B cell (primary cell): ENCODE results near the gene ALOX12.

DNA sequence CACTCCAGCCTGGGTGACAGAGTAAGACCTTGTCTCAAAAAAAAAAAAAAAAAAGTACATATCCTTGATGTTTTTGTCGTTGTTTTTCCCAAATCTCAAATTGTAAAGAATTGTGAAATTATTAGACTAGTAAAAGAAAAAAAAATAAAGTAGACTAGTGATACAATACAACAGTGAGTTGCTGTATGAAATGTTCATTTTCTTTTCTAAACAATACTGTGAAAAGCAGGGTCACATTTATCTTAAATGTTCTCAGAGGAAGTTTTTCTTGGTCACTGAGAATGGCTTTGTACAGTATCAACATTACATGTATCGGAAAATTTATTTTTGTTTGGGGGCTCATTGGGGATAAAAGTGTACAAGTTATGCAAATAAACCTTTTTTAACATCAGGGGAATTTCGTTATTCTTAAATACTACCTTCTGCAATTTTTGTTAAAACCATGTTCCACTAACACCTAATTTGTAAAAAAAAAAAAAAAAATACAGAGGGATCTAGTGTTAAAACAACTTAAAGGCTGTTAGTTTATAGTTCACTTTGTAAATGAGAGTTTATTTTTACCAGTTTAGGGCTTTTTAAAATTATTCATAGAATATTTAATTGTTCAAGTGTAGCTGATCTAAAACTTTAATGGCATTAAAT lies 8.7 kb upstream of the ZNF594 start:
- PRO-cap: unidirectional peak, minus-strand start at position 277 of the sequence
- CAGE, long polyA plus RNA: no peak

DNA sequence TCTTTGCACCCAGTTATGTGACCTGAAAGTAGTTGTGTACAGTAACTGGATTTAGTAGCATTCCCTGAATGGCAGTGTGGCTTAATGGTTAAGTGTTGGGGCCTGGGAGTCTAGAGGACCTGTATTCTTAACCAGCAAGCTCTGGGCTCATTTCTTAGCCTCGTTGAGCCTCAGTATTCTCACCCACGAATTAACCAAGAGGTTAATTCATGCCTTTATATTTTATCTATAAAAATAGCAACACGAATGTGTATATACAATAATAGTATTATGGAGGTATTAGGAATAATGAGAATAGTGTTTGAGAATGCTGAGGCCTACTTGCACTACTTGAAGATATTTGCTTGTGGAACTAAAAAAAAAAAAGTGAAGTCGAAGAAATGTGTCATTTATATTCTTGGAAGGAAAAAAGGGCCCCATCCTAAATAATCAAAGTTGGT lies 888 bp downstream of the RABEP1 start:
- PRO-cap: no peak
- CAGE, long polyA plus RNA: no peak

- PRO-cap: no peak
- CAGE, long polyA plus RNA: no peak
Measured at GRCh38 chr17:5379694-5380604, 39.5 kb downstream of the NUP88 start.

GRCh38 chr17:5433660-5434029 lies 5.3 kb downstream of the C1QBP start:
- PRO-cap: no peak
- CAGE, long polyA plus RNA: no peak

DNA sequence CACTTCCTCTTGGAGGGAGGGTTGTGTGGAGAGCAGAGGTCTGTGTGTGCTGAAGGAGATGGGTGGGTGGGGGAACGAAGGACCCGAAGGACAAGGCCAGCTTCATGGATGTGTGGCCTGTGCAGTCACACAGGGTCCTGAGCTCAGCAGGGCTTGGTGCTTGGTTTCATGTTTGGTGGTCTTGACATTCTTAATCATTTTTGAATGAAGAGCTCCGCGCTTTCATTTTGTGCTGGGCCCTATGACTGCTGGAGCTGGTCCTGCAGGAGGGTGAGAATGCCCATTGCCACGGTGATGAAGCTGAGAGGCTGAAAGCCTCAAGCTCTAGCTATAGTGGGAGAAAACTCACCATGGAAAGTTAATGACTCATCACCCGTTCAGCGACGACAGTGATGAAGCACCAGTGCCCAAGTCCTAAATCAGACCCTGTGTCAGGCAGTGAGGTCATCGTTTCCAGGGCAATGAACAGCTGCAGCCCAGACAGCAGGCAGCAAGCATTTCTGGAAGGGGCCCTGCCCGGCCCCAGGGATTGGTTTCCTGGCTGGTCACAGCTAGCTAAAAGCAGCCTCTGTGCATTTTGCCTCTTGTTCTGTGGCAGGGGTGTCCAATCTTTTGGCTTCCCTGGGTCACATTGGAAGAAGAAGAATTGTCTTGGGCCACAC lies 25.9 kb upstream of the ENSG00000286190 start:
- PRO-cap: no peak
- CAGE, long polyA plus RNA: no peak

DNA sequence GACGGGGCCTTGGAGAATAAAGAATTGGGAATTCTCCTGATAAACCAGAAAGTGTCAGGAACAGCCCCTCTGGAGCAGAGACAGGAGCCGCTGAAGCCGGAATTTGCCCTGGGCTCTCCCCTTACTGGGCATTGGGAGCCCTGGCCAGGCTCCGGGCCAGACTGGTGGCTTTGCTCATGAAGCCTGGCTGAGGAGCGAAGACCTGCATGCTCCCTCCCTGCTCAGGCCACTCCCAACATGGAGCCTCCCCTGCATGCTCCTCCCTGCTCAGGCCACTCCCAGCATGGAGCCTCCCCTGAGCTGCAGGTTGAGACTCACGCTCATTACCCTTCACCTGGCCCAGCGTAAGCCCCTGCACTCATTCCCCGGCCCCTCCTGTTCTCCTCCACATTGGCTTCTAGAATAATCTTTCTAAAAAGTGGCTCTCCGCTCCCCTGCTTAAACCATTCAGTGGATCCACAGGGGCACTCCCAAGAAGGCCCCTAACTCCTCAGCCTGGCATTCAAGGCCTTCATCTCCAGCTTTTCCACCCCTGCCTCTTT lies 46.9 kb downstream of the PITPNM3 start:
- PRO-cap: no peak
- CAGE, long polyA plus RNA: no peak

GRCh38 chr17:6591494-6592071 lies 35.2 kb upstream of the PITPNM3 start:
- PRO-cap: no peak
- CAGE, long polyA plus RNA: no peak

GRCh38 chr17:6642813-6643338 lies 2.0 kb downstream of the TXNDC17 start:
- PRO-cap: no peak
- CAGE, long polyA plus RNA: no peak

DNA sequence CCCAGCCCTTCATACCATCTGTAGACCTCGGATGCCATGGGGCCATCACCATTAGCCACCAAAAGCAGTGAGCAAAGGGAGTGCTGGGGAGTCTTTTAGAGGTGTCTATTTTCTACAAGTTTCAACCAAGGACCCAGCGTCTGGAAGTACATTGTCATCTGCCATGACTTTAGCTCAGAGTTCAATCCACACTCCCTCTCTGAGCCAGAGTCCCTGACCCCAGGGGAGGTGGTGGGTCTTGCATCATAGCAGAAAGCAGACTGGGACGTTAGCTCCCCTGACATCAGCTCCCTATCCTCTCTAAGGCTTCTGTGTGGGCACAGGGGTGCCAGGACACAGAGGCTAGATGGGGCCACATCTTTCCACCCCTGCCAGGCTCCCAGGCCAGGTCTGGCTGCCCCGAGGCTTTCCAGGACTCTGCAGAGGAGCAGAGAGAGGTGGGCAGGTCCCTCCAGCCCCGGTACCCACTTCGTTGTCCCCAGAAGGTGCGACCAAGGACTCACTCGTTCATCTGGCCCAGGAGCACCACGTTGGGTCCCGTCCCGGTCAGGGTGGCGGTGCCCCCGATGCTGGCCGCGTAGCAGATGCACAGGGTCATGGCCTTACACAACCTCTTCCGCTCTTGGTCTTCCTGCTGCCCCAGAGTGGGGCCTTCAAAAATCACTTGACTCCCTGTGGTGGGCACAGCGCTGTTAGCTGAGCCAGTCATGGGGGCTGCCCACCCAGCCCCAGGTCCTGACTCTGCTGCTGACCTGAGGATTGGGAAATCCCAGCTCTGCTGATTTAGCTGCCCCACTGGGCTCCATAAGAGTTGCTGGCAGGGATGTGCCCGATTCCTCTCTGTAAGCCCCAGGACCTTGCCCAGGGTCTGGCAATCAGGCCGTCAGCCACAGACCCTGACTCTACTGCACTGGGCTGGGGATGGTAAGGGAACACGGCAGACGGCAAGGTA lies 10.4 kb downstream of the SLC13A5 start:
- PRO-cap: no peak
- CAGE, long polyA plus RNA: no peak

- PRO-cap: no peak
- CAGE, long polyA plus RNA: no peak
Measured at GRCh38 chr17:6710348-6710835, 2.8 kb downstream of the SLC13A5 start.

DNA sequence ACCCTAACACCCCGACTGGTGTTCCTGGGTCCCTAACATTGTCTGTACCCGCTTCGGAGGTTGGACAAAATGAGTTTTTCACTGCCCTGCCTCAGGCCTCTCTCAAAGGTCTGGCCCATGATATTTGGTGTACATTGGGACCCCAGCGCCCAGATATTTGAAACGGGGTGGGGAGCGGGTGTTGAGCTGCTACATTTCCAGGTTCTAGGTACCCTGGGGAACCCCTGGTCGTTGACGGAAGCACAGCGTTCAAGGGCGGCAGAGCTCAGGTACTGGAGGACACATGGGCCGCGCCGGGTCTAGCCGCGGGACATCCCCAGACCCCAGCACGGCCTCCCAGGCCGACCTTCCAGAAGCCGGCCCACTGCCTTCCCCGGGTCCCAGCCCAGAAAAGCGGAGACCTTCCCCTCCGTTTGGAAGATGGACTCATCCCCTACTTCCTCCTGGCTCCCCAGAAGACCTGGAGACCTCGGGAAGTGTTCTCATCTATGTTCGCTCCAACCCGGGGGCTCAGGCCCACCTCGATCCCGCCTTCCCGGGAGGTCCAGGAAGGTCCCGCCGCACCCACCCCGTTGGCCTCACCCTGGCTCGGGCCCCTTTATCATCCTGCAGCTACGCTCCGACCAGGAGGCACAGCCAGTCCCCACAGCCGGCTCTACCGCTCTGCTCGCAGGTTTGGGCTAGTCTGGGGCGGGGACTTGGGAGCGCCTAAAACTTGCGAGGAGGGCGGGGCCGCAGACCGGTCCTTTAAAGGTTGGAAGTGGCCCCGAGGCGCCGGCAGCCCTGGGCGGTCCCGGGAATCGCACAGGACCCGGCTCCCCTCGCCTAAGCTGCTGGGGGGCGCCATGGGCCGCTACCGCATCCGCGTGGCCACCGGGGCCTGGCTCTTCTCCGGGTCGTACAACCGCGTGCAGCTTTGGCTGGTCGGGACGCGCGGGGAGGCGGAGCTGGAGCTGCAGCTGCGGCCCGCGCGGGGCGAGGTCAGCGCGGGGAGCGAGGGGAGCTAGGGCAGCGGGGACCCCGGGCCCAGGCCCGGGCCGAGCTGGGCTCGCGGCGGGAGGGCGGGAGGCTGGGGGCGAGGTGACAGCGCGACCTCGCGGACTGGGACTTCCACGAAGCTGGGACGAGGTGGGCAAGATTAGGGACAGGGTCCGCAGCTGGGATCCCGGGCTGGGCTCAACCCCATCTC lies at the start of gene ALOX12:
TSS of gene ALOX12 (plus strand) at position 777 of the 1,189 bp plus-strand sequence.
- PRO-cap: no peak
- CAGE, long polyA plus RNA: no peak

DNA sequence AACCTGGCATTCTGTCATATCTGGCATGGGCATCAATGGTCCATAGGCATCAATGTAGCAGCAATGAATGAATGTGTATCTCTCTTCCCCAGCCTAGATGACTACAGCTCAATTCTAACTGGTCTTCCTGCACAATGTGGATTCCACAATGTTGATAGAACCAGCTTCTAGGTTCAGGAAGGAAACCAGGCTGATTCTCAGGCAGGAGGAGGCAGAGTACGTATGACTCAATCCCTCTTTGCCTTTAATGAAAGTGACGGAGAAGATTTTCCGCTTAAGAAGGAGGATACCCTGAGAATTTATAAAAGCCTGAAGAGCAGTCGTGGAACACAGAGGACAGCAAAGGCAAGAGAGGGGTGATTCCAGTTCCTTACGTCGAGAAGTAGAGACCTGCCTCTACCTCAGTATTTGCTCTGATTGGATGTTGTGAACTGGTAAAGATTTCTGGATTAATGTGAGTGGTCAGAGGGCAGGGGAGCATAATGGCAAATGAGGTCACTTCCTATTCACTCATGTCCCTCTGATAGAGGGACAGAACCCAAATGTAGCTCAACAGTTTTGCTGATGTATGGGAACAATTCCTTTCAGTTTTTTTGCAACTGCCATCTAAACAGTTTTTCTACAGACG lies 15.0 kb upstream of the SLC16A11 start:
- PRO-cap: no peak
- CAGE, long polyA plus RNA: no peak

DNA sequence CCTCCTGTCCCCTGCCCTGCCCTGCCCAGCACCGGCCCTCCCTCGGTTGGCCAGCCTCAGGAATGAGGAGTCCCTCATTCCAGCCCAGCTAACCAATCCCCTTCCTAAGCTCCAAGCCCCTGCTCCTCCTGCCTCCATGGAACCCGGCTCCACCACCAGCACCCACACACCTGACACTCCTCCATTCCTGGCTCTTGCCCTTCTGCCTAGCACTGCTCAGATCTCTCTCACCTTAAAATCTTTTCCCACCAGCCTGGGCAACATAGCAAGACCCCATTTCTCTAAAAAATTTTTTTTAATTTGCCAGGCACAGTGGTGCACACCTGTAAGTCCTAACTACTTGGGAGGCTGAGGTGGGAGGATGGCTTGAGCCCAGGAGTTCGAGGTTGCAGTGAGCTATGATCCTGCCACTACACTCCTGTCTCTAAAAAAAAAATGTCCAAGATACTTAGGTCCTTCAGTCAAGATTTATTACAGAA lies 1.9 kb downstream of the ASGR2 start:
- PRO-cap: no peak
- CAGE, long polyA plus RNA: no peak

DNA sequence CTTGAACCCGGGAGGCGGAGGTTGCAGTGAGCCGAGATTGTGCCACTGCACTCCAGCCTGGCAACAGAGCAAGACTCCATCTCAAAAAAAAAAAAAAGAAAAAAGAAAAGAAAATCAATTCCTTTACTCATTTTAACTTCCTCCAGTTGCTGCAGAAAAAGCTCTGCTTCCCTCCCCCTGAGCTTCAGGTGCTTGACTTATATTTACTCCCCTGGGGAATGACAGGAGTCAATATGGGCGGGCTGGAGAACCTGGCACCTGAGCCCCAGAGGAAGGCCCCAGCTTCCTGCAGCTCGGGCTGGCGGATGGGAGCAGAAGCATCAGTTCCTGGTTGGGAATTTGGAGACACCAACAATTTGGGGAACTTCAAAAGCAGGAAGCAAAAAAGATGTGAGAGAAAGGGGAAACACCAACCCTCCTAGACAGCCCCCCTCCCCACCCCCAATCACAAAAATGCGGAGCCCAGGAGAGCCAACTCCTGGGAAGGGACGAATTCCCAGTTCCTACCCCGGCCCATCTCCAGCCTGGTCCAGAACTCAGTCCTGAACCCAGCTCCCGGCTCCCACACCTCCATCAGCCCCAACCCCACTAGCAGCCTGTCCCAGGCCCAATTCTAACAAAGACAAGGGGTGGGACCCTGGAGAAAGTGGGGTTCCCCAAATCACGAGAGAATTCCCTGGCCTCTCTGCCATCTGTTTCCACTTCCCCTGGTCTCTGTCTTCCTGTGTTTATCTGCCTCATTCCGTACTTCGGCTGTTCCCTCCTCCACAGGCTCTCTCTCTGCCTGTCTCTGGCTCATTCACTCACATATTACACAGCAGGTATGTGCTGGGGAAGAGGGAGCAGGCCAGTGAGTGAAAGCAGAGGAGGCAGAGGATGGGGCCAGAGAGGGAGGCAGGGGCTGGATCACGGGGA lies 16.1 kb upstream of the ASGR2 start:
- PRO-cap: bidirectional peak, plus-strand start at position 805 of the sequence, minus-strand start at position 590 of the sequence
- CAGE, long polyA plus RNA: no peak

DNA sequence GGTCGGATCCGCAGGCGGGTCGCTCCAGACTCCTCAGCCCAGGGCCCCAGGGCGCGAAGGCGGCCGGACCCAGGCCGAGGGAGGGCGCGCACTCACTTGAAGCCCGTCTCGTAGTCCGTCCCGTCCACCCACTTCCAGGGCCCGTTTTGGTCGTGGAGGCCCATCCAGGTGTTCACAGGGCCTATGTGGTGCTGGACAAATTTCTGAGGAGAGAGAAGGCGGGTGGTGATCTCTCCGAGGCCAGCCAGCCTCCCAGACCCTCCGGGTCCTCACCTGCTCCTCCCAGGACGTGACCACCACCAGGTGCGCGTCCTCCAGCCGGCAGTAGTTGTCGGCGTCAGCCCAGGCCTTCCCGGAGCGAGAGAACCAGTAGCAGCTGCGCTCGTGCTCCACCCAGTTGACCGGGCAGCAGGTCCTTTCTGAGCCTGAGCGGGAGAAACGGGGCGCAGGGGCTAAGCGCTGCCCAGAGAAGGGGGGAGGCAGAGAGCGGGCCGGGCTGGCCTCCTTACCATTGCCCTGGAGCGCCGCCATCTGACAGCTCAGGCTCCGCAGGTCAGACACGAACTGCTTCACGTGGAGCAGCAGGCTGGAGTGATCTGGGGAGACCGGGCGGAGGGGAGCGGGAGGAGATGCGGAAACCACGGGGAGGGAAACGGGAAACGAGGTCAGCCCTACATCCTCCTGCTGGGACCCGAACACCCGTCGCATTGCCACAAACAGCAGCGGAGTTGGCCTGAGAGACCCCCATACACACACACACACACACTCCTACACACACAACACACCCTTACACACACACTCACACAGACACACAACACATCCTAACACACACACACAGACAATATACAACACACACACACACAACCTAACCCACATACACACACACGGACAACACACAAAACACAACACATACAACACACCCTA lies 5.0 kb downstream of the ASGR1 start:
- PRO-cap: no peak
- CAGE, long polyA plus RNA: no peak

DNA sequence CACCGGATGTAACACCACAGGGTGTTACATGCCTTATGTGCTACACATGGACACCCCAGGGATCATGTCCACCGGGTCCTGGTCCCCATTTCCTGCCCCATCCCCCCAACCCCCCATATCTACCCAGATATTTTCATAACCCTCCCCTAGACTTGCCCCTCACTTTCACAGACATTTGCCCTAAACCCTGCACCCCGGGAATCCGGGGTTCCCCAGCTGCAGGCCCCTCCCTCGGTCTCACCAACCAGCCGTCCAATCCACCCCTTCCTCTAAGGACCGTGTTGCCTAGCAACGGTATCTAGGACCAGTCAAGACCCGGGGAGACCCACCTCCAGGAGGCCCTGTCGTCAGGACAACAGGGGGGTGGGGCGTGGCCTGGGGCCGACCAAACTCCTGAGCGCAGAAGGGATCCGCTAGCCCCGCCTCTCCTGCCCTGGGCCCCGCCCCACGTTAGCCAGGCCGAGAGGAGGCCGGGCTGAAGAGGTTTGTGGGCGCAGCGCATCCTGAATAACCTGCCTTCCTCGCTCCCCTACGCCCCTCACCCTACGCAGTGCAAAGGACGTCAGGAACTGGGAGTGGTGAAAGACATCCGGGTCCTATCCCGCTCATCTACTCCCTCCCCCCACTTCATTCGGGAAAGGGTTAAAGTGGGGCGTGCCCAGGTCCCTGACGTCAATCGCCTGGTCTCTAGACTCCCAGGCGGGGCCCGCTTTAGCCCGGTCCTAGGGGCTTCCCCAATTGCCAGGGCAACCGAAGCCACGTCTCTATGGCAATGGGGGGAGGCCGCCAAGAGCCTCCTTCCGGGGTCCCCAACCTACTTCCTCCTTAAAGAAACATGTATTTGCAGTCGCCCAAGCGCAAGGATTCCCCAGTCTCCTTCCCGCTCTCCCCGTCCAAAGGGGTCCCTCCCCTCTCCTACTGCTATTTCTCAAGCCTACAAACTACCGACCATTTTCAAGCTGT lies 12.5 kb downstream of the DLG4 start:
- PRO-cap: bidirectional peak, plus-strand start at position 350 of the sequence, minus-strand start at position 182 of the sequence; bidirectional peak, plus-strand start at position 838 of the sequence, minus-strand start at position 540 of the sequence
- CAGE, long polyA plus RNA: no peak

- PRO-cap: no peak
- CAGE, long polyA plus RNA: no peak
Measured at GRCh38 chr17:7224906-7225468, 5.2 kb downstream of the ACADVL start.

DNA sequence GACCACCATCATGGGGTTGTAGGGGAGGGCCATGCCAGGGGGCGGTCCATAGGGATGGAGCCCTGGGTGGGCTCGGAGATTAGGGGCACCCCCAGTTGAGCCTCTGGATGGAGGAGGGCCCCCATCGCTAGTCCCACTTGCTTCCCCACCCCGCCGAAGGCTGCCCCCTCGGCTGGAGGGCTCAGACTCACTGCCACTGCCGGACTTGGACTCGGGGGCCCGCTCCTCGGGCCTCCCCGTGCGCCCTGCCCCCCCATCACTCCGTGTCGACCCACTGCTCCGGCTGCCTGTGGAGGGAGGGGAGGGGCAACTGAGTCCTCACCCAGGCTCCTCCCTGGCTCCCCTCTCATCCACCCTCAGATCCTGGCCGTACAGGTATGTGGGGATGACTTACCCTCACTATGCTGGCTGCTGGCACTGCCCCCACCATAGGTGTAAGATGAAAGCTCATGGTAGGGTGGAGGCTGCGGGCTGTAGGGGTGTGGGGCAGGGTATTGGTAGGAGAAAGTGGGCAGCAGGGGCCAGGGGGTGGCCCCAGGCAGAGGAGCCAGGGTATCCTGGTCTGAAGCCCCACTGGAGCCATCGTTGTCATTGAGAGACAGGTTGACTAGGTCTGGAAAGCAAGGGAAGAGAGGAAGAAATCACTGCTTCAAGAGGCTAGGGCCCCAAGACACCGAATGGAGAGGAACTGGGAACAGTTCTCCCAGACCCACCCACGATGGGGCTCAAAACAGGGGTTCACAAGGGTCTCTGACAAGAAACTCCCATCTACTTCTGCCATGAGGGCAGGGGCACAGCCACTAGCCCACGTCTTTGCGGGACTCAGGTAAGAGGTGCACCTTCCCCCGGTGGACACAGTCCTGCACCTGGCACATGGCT lies 6.5 kb downstream of the ACADVL start:
- PRO-cap: no peak
- CAGE, long polyA plus RNA: no peak

DNA sequence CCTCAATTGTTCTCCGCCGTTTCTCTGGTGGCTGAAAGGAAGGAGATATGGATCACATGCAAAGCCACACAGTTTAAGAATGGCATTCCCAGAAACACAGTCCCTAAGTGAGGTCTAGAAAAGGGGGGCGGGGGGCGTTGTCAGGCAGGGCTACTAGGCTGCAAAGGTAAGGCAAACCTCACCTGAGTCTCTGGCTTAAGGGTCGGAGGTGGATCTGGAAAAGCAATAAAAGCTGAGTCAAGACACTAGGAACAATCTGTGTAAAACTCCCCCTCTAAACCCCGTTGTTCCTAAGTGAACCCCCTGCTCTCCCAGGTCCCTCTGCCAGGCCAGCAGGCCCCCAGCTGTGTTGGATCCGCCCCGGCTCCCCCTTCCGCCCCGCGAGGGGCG lies 1.8 kb downstream of the PHF23 start:
- PRO-cap: no peak
- CAGE, long polyA plus RNA: no peak

DNA sequence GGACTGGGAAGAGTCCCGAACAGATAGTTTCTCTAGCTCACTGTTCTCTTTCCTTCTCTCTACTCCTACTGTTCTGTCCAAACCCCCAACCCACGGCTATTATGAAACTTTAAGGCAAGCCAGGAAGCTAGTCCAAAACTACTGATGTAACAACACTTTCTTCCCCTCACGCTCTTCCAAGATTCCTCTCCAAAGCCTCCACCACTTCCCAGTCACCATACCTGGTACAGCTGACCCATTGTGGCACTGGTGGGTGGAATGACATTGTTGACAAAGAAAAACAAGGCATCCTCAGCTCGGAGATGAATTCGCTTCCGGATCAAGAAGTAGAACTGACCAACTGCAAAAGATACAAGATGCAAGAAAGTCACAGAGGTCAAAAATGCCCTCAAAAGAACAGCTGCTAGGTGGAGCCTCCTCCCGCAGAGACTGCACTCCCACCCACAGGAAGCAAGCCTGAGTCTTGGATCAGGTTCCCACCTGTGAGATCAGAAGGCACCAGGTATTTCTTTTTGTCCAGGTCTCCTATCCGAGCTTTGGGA lies 1.1 kb downstream of the GABARAP start:
- PRO-cap: no peak
- CAGE, long polyA plus RNA: no peak